ENCODE results near the gene SPINK8.

DNA sequence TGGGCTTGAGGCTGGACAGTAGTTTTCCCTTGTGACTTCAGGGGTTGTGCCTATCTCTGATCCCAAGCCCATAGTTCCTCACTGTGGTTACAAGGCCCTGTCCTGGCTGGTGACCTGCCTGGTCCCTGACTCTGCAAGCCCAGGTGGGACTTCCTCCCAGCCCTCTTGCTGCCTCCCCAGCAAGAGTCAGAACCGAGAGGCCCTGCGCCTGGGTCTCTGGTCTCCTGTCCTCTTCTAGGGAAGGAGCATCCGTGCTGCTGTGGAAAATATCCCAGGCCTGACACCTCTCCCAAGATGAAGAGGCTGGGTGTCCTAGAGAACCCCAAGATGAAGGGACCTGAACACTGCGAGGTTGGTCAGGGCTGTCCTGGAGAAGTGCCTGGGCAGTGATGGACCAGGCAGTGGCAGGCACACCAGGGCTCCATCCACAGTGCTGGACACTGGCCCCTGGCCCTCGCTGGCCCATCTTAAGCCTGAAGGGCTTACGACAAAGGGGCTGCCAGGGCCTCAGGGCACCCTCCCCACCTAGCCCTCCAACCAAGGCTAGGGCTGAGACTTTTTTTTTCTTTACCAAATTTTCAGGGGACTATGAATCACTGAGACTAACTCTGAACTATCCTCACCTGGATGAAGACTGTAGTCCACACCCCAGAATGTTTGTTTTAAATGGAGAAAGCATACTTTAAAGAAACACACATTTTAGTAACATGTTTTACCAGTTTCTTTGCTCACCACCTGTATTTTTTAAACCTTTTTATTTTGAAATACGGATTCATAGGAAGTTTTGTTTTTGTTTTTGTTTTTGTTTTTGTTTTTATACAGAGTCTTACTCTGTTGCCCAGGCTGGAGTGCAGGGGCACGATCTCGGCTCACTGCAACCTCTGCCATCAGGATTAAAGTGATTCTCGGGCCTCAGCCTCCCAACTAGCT lies 32.9 kb downstream of the PTH1R start:
- RAMPAGE, long total RNA = no peak
- RRBS, 2 experiments = no CpG with 5 or more reads among the region's 10 CpGs
CAGE:
- cytosol, long polyA minus RNA = no peak
- cytosol, long polyA plus RNA = no peak
- long polyA plus RNA = no peak
- nucleolus, long total RNA = no peak
- nucleus, long polyA plus RNA = no peak
- nucleus, long total RNA = no peak

GRCh38 chr3:46917625-46918518 lies 40.4 kb downstream of the PTH1R start:
- RAMPAGE, long total RNA = no peak
- RRBS, 2 experiments = no CpG with 5 or more reads among the region's 5 CpGs
CAGE:
- cytosol, long polyA minus RNA = no peak
- cytosol, long polyA plus RNA = no peak
- long polyA plus RNA = no peak
- nucleolus, long total RNA = no peak
- nucleus, long polyA plus RNA = no peak
- nucleus, long total RNA = no peak

DNA sequence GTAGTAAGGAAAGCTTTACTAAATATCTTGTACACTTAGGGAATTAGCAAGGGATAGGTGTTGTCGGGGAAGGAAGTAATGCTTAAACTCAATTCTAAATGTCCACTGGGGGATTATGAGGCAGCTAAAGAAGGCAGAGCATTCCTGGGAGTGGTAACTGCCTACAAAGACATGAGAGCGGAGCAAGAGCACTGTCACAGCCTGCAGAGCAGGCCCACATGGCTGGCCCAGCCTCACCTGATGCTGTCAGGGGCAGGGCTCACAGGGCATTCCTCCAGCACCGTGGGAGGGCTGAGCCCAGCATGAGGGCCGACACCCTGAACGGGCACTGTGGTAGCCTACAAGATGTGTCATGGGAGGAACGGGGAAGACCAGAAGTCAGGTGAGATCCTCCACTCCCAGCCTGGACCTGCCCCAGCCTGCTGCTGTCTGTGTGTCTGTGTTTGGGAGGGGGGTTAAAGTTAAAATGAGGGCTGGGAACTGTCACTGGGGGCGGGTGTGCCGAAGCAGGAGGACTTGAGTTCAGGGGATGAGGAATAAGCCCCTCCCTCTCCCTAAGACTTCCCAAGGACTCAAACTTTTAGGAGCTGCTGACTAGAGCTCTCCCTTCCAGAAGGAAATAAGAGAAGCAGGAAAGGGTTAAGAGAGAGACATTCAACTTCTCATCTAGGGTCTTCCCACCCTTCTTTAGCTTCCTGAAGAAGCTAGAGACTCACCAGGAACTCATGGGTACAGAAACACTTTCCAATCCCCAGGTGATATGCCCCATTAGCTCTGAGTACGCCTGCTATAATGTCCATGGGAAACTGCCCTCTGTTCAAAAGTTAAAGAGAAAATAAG lies 30.0 kb downstream of the CCDC12 start:
- RAMPAGE, long total RNA = no peak
- RRBS, 2 experiments = no CpG with 5 or more reads among the region's 9 CpGs
CAGE:
- cytosol, long polyA minus RNA = no peak
- cytosol, long polyA plus RNA = no peak
- long polyA plus RNA = no peak
- nucleolus, long total RNA = no peak
- nucleus, long polyA plus RNA = no peak
- nucleus, long total RNA = no peak

GRCh38 chr3:46982523-46982761 lies 3.0 kb downstream of the NBEAL2 start:
- RAMPAGE, long total RNA = no peak
- RRBS, 2 experiments = no CpG with 5 or more reads among the region's 1 CpG
CAGE:
- cytosol, long polyA minus RNA = no peak
- cytosol, long polyA plus RNA = no peak
- long polyA plus RNA = no peak
- nucleolus, long total RNA = no peak
- nucleus, long polyA plus RNA = no peak
- nucleus, long total RNA = no peak

DNA sequence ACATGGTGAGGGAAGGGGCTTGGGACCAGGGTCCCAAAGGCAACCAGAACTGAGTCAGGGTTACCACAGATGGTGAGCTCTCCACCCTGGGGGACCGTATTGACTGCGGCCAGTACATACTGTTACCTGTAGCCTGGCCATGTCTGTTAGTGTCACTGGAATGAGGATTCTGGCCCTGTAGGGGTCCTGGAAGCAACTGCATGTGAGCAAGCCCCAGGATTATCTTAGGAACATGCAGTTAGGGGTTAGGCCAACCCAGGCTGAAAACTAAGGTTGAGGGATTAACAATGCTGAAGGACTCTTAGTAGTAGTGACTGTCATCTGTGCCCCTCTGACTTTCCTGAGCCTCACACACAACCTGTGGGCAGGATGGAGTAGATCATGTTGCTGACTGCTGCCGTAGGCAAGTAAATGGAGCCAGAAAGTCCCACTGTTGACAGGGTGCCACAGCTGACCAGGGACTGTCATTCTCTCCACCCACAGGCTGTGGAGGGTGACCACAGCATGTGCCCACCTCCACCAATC lies 15.1 kb downstream of the NBEAL2 start:
- RAMPAGE, long total RNA = no peak
- RRBS, 2 experiments = no CpG with 5 or more reads among the region's 3 CpGs
CAGE:
- cytosol, long polyA minus RNA = no peak
- cytosol, long polyA plus RNA = no peak
- long polyA plus RNA = no peak
- nucleolus, long total RNA = no peak
- nucleus, long polyA plus RNA = no peak
- nucleus, long total RNA = no peak

- RAMPAGE, long total RNA = no peak
- RRBS, 2 experiments = 17% methylated on average over 2 of the region's 45 CpGs; no CpG with 5 or more reads in 1 of the 2 experiments
CAGE:
- cytosol, long polyA minus RNA = no peak
- cytosol, long polyA plus RNA = no peak
- long polyA plus RNA = no peak
- nucleolus, long total RNA = no peak
- nucleus, long polyA plus RNA = no peak
- nucleus, long total RNA = no peak
These were observed 29.5 kb downstream of the NBEAL2 start for GRCh38 chr3:47008933-47009461.

DNA sequence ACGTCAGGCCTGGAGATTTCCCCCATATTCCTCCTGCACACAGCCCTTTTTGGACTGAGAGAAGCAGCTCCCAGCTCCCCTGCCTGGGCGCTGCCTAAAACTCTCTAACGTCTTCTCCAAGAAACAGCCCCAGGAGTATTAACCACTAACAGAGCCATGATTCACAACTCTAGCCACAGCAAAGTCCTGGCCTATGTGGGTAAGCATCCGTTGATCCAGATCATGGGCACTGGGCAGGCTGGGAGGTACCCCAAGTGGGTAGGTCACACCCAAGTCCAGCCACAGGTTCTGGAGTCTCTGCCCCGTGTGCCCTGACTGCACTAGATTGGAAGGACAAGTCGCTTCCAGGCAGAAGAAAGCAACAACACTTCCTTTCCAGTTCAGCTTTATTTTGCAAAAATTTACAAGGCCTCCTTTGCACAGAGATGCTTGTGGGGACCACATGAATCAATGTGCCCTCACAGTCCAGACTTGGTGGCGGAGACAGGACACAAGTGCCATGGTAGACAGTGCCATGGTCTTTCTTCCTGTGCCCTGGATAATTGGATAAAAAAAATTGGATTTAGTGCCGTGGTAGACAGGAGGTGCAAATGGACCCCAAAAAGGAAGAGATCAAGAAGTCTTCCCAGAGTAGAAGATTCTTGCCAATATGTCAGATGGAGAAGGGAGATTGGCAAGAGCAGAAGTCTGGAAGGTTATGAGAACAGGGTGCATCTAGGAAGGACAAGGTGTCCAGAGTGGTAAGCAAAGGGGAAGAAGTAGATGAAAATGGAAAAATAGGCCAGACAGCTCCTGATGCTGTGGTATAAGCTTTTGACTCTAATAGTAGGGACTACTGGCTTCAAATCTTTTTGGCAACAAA lies 32.2 kb downstream of the NBEAL2 start:
- RAMPAGE, long total RNA = no peak
- RRBS, 2 experiments = no CpG with 5 or more reads among the region's 8 CpGs
CAGE:
- cytosol, long polyA minus RNA = no peak
- cytosol, long polyA plus RNA = no peak
- long polyA plus RNA = no peak
- nucleolus, long total RNA = no peak
- nucleus, long polyA plus RNA = no peak
- nucleus, long total RNA = no peak

DNA sequence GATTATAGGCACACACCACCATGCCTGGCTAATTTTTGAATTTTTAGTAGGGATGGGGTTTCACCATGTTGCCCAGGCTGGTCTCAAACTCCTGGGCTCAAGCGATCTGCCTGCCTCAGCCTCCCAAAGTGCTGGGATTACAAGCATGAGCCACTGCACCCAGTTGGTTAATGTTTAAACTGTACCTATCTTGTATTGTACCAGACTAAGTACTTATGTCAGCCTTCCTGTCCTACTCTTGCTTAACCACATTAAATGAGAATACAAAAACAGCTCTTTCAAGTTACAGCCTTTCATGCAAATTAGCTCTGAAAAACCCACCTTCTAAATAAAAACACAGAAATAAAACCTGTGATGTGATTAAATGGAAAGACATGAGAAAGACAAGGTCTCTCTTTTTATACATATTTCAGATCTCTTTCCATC lies 22.8 kb downstream of the SETD2 start:
- RAMPAGE, long total RNA = no peak
- RRBS, 2 experiments = no CpG with 5 or more reads among the region's 1 CpG
CAGE:
- cytosol, long polyA minus RNA = no peak
- cytosol, long polyA plus RNA = no peak
- long polyA plus RNA = no peak
- nucleolus, long total RNA = no peak
- nucleus, long polyA plus RNA = no peak
- nucleus, long total RNA = no peak

DNA sequence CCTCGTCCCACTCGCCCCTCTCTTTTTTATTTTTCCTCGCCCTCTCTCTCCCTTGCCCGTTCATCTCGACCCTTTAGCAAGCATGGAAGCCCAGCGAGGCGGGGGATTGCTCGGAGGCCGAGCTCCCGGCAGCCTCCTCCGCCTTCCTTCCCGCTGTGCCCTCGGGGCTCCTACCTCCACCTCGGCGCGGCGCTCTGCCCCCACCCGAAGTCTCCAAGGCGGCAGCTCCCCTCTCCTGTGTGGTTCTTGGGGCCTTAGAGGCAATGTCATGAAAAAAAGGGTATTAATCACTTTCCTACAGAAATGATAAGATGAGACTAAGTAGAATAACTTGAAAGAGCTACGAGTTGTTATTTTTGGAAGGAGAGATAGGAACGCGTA lies 703 bp upstream of the SETD2 start:
- RAMPAGE, long total RNA = no peak
- RRBS, 2 experiments = 10% methylated on average over 2 of the region's 22 CpGs; no CpG with 5 or more reads in 1 of the 2 experiments
CAGE:
- cytosol, long polyA minus RNA = no peak
- cytosol, long polyA plus RNA = no peak
- long polyA plus RNA = no peak
- nucleolus, long total RNA = no peak
- nucleus, long polyA plus RNA = no peak
- nucleus, long total RNA = no peak

DNA sequence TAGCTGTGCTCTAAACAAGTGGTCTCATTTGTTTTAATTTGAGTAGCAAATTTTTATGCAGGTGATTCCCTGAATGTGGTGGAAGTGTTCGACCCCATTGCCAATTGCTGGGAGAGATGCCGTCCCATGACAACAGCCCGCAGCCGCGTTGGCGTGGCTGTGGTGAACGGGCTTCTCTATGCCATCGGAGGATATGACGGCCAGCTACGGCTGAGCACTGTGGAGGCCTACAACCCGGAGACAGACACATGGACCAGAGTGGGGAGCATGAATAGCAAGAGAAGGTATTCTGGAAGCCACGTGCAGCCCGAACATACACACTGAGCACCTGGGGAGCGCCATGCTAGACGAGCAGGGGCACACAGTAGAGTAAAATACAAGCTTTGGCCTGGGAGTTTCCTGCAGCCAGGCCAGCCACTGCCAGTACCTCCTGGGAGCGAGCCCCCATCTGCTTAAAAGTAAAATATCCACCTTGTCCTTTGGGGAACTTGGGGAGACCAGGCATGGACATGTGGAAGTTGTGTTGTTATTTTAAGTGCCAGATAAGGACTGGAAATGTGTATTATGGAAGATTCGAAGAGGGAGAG lies 44.3 kb upstream of the PTPN23 start:
- RAMPAGE, long total RNA = no peak
- RRBS, 2 experiments = no CpG with 5 or more reads among the region's 17 CpGs
CAGE:
- cytosol, long polyA minus RNA = no peak
- cytosol, long polyA plus RNA = no peak
- long polyA plus RNA = no peak
- nucleolus, long total RNA = no peak
- nucleus, long polyA plus RNA = no peak
- nucleus, long total RNA = no peak

GRCh38 chr3:47891803-47892873 lies 89.2 kb downstream of the DHX30 start:
- RAMPAGE, long total RNA = no peak
- RRBS, 2 experiments = no CpG with 5 or more reads among the region's 17 CpGs
CAGE:
- cytosol, long polyA minus RNA = no peak
- cytosol, long polyA plus RNA = no peak
- long polyA plus RNA = no peak
- nucleolus, long total RNA = no peak
- nucleus, long polyA plus RNA = no peak
- nucleus, long total RNA = no peak

GRCh38 chr3:48232620-48233298 lies 8.1 kb upstream of the ZNF589 start:
- RAMPAGE, long total RNA = no peak
- RRBS, 2 experiments = no CpG with 5 or more reads among the region's 10 CpGs
CAGE:
- cytosol, long polyA minus RNA = no peak
- cytosol, long polyA plus RNA = no peak
- long polyA plus RNA = no peak
- nucleolus, long total RNA = no peak
- nucleus, long polyA plus RNA = no peak
- nucleus, long total RNA = no peak

DNA sequence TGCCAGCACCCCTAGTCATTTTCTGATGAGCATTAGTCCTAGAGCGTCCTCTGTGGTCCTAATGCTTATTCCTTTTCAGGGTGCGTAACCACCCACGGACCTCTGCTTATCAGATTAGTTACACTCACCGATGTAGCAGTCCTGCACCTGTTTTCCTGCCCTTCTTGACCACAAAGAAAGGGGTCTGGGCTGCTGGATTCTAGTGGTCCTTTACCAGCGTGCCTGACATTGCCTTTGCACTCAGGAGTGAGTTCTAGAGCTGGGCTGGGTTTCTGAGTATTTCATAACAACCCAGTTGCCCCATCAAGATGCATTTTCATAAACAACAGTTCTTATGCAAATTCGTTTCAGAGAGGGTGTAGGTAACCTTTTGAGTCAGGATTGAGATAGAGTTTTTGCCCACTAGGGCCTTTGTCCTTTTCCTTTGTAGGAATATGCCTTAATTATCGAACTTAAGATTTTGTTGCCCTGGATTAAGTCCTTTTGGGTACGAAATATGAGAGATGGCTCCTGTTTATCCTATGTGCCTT lies at the start of gene SPINK8:
SPINK8 (minus strand) TSS at position 255 of the 530 bp plus-strand sequence.
- RAMPAGE, long total RNA = no peak
- RRBS, 2 experiments = no CpG with 5 or more reads among the region's 8 CpGs
CAGE:
- cytosol, long polyA minus RNA = no peak
- cytosol, long polyA plus RNA = no peak
- long polyA plus RNA = no peak
- nucleolus, long total RNA = no peak
- nucleus, long polyA plus RNA = no peak
- nucleus, long total RNA = no peak

DNA sequence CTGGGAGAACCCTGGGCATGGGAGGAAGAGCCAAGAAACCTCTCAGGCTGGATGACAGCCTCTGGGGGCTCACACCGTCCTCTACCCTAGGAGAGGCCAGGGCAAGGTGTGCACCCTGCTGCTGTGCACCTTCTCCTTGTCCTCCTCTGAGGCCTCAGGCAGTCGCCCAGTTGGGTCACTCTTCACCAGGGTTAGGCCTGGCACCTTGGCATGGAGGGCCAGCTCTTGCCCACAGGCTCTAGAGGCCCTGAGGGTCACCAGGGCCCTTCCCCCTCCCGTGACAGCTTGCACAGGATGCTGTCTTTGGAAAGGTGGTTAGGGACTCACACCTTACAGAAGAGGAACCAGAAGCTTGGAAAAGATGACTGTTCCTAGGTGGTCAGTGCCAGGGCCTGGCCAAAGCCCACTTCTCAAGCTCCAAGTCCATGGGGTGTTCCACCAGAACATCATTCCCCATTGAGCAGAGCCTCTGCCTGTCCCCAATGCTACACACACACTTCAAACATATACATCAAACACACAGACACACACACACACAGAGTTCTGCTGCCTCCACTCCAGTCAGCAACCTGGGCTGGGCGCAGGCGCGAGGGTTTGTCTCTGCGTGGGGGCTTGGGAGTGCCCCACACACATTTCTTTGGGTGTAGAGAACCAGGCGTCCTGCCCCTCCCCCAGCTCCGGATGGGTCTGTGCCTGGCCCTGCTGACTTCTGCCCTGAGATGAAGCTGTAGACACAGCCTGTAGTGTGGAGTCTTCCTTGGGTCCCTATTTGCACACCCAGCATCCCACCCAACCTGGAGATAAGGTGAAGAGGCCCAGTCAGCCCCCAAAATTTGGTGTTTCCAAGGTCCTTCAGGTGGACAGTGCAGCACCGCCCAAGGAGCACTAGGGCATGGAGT lies 26.5 kb downstream of the FBXW12 start:
- RAMPAGE, long total RNA = no peak
- RRBS, 2 experiments = no CpG with 5 or more reads among the region's 10 CpGs
CAGE:
- cytosol, long polyA minus RNA = no peak
- cytosol, long polyA plus RNA = no peak
- long polyA plus RNA = no peak
- nucleolus, long total RNA = no peak
- nucleus, long polyA plus RNA = no peak
- nucleus, long total RNA = no peak

- RAMPAGE, long total RNA = no peak
- RRBS, 2 experiments = 100% methylated on average over 4 of the region's 15 CpGs; no CpG with 5 or more reads in 1 of the 2 experiments
CAGE:
- cytosol, long polyA minus RNA = no peak
- cytosol, long polyA plus RNA = no peak
- long polyA plus RNA = no peak
- nucleolus, long total RNA = no peak
- nucleus, long polyA plus RNA = no peak
- nucleus, long total RNA = no peak
These were observed 6.5 kb downstream of the PLXNB1 start for GRCh38 chr3:48423344-48423730.

GRCh38 chr3:48558533-48559238 lies 2.1 kb upstream of the PFKFB4 start:
- RAMPAGE, long total RNA = no peak
- RRBS, 2 experiments = no CpG with 5 or more reads among the region's 7 CpGs
CAGE:
- cytosol, long polyA minus RNA = no peak
- cytosol, long polyA plus RNA = no peak
- long polyA plus RNA = no peak
- nucleolus, long total RNA = no peak
- nucleus, long polyA plus RNA = no peak
- nucleus, long total RNA = no peak

GRCh38 chr3:48570545-48571493 lies 7.2 kb upstream of the UCN2 start:
- RAMPAGE, long total RNA = no peak
- RRBS, 2 experiments = 7 to 13% methylated on average over 2 of the region's 16 CpGs
CAGE:
- cytosol, long polyA minus RNA = no peak
- cytosol, long polyA plus RNA = no peak
- long polyA plus RNA = no peak
- nucleolus, long total RNA = no peak
- nucleus, long polyA plus RNA = no peak
- nucleus, long total RNA = no peak

DNA sequence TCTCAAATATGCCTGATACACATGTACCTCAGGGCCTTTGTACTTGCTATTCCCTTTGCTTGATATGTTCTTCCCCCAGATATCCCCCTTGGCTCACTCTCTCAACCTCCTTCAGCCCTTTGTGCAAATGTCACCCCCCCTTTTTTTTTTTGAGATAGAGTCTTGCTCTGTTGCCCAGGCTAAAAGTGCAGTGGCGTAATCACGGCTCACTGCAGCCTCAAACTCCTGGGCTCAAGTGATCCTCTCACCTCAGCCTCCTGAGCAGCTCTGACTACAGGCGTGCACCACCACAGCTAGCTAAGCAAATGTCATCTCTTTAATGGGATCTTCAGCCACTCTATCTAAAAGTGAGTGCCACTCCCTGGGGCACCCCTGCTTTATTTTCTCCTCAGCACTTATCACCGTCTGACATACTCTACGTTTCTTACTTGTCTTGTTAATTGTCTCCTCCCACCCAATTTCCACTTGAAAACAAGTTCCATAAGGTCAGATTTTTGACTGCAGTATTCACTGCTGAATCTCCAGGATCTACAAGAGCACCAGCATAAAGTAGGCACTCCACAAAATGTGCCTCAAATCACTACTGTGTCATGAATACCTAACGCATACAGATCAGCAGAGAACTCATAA lies 14.6 kb downstream of the IP6K2 start:
- RAMPAGE, long total RNA = no peak
- RRBS, 2 experiments = no CpG with 5 or more reads among the region's 6 CpGs
CAGE:
- cytosol, long polyA minus RNA = no peak
- cytosol, long polyA plus RNA = no peak
- long polyA plus RNA = no peak
- nucleolus, long total RNA = no peak
- nucleus, long polyA plus RNA = no peak
- nucleus, long total RNA = no peak

- RAMPAGE, long total RNA = no peak
- RRBS, 2 experiments = no CpG with 5 or more reads among the region's 13 CpGs
CAGE:
- cytosol, long polyA minus RNA = no peak
- cytosol, long polyA plus RNA = no peak
- long polyA plus RNA = no peak
- nucleolus, long total RNA = no peak
- nucleus, long polyA plus RNA = no peak
- nucleus, long total RNA = no peak
These were observed 22.2 kb upstream of the IP6K2 start for GRCh38 chr3:48739011-48739825.

GRCh38 chr3:48796249-48796846 lies 51.3 kb downstream of the PRKAR2A start:
- RAMPAGE, long total RNA = no peak
- RRBS, 2 experiments = no CpG with 5 or more reads among the region's 12 CpGs
CAGE:
- cytosol, long polyA minus RNA = no peak
- cytosol, long polyA plus RNA = no peak
- long polyA plus RNA = no peak
- nucleolus, long total RNA = no peak
- nucleus, long polyA plus RNA = no peak
- nucleus, long total RNA = no peak